Iris pigment epithelial cell (primary cell): ENCODE results near the genes ITGAV and COL3A1.

- RRBS: no CpG with 5 or more reads among the region's 4 CpGs
Measured at GRCh38 chr2:182055859-182056332, 70.2 kb downstream of the PPP1R1C start.

GRCh38 chr2:182865983-182866330 lies 480 bp downstream of the FRZB start:
- RRBS: 8% methylated on average over 2 of the region's 18 CpGs

GRCh38 chr2:182973923-182974911 lies 64.0 kb downstream of the NCKAP1 start:
- RRBS: no CpG with 5 or more reads among the region's 2 CpGs

DNA sequence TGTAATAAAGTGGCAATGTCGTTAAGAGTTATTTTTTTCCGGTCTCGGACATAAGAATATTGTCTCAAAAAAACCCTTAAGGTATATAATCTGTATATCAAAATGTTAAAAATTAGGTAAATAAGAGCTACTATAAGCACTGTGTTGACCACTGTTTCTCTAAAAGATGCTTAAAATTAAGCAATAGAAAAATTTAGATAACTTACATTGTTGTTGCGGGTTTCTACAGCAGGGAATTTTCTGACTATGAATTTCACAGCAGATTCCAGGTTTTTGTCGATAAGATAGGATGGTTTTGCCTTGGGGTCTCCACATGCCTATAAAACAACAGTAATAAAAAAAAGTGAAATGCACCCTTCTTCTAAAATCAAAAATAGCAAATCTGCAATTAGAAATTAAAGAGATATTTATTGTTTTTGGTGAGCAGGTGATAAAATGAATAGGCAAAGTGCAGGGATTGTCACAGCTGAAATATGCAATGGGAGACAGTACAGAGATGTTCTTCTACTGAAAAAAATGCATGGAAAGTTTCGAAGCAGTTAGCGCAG lies 14.6 kb downstream of the NCKAP1 start:
- RRBS: no CpG with 5 or more reads among the region's 7 CpGs

DNA sequence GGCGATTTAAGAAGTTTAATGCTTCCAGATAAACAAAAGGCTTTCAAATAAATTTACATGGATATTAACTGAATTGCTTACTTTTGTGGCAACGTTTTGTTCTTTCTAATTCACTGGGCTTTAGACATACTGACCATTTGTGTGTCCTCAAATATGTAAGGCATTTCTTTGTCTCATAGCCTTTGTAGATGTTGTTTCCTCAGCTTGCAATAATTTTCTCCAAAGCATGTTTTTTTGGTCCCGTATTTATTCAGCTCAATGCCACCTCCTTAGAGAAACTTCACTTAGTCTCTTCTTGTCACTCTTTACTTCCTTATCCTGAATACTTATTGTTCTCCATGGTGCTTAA lies 98.5 kb downstream of the NUP35 start:
- RRBS: no CpG with 5 or more reads among the region's 3 CpGs

DNA sequence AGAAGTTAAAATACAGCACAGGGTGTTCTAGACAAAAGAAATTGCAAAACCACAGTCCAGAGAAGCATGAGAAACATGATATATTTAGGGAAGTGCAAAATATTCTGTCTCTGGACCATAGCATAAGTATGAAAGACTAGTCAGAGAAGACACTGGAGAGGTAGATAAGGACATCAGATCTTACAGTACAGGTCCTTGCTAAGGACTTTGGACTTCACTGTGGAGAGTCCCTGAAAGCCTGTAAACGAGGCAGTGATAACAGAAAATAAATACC lies 43.7 kb downstream of the FSIP2 start:
- RRBS: no CpG with 5 or more reads among the region's 1 CpG

DNA sequence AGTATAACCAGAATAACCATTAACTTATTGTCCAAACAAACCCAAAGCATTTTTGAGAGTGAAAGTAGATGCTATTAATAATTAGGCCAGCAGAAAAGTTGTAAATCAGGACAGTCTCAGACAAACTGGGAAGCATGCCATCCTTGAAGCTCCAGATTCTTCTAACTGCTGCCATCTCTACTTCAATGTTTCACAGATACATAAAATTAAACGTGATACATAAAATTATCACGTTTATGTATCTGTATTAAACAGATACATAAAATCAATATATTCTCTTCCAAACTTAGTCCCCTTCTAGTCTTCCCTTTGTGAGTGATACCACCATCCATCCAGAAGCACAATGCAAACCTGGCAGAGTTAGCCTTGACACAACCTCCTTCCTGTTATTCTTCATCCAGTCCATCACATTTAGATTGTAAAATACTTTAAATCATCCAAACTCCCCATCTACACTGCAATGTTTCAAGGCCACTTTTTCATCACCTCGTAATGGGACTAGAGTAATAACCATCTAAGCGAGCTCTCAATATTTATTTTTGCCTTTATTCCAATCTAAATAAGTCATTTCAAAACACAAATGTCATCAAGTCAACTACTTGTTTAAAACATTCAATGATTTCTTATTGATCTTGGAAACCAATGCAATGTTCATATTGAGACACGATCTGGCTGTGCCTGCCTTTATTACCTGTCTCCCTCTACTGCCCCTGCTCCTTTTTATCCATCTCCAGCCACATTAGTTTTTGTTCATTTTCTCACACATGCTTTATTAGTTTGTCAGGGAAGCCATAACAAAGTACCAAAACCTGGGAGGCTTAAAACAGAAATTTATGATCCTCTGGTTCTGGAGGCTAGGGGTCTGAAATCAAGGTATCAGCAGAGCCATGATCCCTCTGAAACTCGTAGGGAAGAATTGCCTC lies 306.3 kb upstream of the ZC3H15 start:
- RRBS: no CpG with 5 or more reads among the region's 6 CpGs

DNA sequence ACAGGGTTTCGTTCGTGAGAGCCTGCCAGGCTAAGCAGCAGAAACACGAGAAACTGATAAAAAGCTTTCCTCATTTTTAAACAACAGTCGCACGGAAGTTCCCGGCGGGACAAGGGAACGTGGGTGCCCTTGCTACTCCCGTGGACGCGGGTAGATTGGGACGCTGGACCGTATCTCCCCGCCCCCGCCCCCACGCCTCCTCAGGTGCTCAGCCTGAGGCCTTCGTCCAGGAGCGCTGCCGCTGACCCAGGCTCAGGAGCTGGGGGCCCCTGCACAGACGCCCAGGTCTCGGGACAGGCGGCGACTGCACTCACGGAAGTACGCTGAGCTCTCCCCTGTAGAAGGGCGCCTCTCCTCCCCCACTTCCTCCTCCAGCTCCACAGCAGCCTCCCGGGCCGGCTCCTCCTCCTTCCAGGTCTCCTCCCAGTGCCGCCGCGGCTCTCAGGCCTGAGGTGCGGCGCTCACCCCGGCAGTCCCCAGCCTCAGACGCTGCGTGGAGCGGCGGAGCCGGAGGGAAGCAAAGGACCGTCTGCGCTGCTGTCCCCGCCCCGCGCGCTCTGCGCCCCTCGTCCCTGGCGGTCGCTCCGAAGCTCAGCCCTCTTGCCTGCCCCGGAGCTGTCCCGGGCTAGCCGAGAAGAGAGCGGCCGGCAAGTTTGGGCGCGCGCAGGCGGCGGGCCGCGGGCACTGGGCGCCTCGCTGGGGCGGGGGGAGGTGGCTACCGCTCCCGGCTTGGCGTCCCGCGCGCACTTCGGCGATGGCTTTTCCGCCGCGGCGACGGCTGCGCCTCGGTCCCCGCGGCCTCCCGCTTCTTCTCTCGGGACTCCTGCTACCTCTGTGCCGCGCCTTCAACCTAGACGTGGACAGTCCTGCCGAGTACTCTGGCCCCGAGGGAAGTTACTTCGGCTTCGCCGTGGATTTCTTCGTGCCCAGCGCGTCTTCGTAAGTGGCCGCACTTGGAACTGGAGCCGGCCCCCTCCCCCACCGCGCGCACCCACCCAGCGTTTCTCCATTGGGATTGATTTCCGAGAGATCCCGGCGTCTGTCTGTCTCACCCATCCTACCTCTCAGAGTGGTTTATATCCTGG lies at the start of gene ITGAV:
ITGAV (plus strand) TSS at position 472 of the 1,085 bp plus-strand sequence.
- RRBS: under 1% methylated on average over 35 of the region's 105 CpGs

DNA sequence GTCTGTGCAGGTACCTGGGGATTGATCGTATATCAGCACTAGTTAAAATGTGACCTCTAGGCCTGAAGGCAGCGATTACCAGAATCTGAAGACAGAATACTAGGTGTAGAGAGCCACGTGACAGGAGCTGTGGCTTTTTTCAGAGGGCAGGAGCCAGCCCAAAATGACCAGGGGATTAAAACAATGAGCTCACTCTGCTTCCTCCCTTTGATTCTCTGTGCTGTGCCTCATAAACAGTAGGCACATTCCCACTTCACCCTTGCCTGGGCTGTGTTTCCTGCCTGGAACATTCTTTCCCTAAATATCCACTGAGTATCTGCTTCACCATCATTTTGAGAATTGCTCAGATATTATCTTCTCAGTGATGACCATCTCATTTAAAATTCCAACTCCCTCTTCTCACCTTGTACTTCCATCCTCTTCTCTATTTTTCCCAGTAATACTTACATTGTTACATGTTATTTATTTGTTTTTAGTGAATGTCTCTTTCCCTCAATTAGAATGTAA lies 15.3 kb downstream of the ITGAV start:
- RRBS: no CpG with 5 or more reads among the region's 3 CpGs

DNA sequence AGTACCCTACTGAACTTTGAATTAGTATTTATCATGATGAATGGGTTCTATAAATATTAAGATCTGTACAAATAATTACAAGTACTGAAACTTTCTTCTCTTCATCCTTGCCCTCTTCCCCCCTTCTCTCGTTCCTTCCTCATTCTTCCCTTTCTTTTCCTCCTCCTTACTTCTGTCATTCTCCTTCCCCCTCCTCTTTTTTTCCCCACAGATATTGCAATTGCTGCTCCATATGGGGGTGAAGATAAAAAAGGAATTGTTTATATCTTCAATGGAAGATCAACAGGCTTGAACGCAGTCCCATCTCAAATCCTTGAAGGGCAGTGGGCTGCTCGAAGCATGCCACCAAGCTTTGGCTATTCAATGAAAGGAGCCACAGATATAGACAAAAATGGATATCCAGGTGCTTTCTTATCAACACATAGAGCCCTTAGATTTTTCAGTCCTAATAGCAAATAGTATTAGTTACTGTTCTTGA lies 47.3 kb upstream of the FAM171B start:
- RRBS: no CpG with 5 or more reads among the region's 3 CpGs

DNA sequence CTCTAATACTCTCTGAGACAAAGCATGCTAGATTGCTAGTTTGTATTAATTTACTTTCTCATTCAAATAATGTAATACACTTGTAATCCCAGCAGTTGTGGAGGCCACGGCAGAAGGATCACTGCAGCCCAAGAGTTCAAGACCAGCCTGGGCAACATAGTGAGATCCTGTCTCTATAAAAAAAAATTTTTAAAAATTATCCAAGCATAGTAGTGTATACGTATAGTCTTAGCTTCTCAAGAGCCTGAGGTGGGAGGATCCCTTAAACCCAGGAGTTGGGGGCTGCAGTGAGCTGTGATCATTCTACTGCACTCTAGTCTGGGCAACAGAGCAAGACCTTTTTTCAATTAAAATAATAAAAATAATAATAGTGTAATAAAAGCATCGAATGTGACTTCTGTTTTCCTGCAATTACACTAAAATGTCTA lies 90.0 kb downstream of the CALCRL start:
- RRBS: no CpG with 5 or more reads among the region's 3 CpGs

DNA sequence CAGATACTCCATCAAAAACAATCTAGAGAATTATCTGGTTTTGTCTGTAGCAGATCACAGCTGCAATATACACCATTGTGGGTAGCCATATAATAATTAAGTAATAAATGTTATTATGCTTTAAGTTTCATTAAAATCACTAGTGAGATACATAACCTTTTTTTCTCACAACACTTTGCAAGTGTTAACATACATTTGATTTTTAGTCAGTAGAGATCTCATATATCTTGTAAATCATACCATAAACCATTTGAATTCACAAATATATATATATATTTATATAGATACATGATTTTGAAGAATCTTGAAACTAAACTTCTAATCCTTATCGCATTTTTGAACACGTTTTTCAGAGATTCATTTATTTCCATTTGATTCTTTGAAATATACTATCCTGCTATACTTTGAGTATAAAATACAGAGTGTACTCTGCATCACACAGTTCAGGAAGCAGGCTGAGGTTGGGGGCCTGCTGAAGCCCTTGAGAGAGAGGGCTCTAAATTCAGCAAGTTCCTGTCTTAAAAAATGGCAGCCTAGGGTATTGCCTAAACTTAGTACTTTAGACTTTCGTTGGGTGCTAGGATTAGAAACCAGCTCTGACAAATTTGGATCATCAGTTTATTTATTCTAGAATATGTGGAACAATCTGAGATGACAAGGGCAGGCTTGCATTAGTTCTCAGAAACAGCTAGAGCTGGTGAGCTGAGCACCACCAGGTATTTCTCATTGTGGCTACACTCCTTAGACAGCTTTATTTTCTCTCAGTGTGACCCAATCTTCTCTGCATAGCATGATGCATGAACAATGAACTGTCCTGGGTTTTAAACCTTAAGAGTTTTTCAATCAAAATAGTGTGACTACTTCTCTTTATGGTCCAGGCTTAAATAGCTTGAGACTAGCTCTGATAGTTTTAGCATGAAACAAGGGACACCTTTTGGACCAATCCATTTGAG lies 49.2 kb downstream of the TFPI start:
- RRBS: no CpG with 5 or more reads among the region's 3 CpGs

- RRBS: no CpG with 5 or more reads among the region's 7 CpGs
Measured at GRCh38 chr2:187509623-187510646, 44.3 kb downstream of the TFPI start.

DNA sequence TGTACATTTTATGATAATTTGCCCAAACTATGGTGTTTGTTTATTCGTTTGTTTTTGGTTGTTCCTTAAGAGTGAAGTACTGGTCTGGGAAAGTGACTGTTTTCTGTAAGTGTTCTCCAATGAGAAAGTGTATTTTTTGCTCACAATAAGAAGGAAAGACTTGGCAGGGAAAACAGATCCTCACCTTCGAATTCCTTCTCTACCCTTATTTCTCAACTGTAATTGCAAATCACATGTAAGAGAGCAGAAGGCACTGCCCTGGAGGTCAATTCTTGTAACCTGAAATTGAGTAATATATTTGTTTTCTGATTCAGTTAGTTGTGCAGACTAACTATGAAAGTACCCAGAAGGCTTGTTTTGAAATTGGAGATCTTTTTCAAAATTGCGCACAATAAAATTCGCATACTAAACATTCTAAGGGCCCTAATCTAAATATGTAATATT lies 24.3 kb downstream of the TFPI start:
- RRBS: no CpG with 5 or more reads among the region's 4 CpGs

DNA sequence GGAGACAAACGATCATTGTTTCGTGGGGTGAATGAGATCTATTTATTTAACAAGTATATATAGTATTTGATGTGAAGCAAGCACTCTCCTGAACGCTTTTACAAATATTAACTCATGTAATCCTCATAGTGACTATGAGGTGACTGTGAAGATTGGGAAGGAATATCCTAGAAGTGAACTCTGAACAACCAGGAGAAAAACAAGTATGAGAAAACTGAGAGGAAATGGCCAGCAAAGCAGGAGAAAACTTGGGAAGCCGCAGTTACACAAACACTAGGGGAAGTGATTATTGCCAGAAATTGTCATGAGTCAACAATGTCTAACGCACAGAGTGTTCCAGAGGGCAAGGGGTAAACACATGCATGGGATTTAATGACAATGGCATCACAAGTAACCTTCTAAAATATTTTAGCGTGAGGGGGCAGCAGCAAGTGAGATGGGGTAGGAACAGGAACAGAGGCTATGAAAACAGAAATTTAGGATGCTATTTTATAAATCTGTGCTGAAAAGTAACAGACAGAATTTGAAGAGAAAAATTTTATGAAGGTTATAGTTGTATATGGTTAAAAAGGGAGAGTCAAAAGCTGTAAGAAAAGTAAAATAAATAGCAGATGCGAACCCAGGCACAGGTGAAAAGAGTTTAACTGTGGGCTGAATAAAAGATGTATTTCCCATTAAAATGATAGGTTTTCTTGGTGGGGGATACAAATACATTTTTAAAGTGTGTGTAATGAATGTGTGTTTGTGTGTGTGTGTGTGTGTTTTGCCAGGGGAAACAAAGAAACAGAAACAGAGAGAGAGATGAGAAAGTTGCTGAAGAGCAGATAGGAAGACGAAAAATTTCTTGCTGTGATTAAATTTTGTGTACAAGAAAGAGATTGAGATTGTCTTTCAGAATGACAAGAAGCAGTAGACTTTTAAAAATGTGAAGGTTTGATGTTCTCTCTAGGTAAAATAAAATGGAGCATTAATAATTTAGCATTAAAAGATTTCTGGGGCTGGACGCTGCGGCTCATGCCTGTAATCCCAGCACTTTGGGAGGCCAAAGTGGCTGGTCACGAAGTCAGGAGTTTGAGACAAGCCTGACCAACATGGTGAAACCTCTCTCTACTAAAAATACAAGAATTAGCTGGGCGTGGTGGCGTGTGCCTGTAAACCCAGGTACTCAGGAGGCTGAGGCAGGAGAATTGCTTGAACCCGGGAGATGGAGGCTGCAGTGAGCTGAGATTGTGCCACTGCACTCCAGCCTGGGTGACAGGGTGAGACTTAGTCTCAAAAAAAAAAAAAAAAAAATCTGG lies 12.2 kb downstream of the TFPI start:
- RRBS: no CpG with 5 or more reads among the region's 14 CpGs

GRCh38 chr2:188891422-188891621 lies 82.9 kb upstream of the COL3A1 start:
- RRBS: no CpG with 5 or more reads among the region's 1 CpG

- RRBS: no CpG with 5 or more reads among the region's 6 CpGs
Measured at GRCh38 chr2:188966062-188966735, 8.0 kb upstream of the COL3A1 start.

DNA sequence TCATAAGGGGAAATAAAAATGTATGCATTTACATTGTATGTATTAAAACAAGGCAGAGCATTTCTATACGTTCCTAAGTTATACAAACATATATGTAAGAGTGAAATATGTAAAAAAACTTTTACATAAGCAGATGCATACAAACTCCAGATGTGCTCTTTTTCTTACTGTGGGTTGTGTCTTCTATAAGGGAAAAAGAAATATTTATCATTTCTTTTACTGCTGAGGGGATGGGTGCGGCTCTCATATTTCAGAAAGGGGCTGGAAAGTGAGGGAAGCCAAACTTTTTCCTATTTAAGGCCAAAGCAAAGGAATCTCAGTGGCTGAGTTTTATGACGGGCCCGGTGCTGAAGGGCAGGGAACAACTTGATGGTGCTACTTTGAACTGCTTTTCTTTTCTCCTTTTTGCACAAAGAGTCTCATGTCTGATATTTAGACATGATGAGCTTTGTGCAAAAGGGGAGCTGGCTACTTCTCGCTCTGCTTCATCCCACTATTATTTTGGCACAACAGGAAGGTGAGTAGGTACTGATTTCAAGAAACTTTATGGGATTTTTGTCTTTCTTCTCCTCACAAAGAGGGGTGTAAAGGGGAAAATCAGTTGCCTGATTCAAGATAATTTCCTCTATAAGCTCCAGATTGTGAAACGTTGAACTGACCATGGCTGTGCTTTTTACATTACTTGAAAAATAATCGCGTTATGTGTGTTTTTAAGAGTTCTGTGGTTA lies at the start of gene COL3A1:
COL3A1 (plus strand) TSS at position 322 of the 728 bp plus-strand sequence.
- RRBS: no CpG with 5 or more reads among the region's 8 CpGs

DNA sequence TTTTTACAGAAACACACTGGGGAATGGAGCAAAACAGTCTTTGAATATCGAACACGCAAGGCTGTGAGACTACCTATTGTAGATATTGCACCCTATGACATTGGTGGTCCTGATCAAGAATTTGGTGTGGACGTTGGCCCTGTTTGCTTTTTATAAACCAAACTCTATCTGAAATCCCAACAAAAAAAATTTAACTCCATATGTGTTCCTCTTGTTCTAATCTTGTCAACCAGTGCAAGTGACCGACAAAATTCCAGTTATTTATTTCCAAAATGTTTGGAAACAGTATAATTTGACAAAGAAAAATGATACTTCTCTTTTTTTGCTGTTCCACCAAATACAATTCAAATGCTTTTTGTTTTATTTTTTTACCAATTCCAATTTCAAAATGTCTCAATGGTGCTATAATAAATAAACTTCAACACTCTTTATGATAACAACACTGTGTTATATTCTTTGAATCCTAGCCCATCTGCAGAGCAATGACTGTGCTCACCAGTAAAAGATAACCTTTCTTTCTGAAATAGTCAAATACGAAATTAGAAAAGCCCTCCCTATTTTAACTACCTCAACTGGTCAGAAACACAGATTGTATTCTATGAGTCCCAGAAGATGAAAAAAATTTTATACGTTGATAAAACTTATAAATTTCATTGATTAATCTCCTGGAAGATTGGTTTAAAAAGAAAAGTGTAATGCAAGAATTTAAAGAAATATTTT lies 37.6 kb downstream of the COL3A1 start:
- RRBS: no CpG with 5 or more reads among the region's 6 CpGs

DNA sequence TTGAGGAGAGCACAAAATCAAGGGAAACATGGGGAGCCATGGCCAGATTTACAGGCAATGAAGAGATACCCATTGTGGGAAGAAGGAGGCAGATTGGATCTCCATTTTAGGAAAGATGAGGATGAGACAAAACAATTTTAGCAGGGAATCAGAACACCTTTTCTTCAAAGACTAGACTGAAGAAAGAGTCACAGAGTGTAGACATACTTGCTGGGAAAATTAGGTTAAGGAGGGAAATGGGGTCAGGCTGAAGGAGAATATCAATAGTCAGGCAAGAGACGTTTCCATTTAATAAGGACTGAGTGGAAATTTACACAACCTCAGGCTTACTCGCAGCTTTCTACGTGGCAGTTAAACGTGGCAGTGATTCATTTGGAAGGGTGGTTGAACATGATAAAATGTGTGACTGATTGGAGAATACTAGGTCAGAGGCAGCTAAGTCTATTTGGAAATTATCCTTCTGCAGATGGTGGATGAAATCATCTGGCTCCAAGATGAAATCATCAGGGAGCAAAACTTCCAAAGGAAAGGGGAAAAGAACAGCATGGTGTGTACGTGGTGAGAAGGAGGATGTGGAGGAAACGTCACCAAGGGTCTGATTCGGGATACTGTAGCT lies 47.7 kb downstream of the COL3A1 start:
- RRBS: no CpG with 5 or more reads among the region's 7 CpGs